Endothelial cell (in vitro differentiated cells): Measurements from ENCODE around the genes TGM2, BPI, SLC32A1 and ACTR5.

DNA sequence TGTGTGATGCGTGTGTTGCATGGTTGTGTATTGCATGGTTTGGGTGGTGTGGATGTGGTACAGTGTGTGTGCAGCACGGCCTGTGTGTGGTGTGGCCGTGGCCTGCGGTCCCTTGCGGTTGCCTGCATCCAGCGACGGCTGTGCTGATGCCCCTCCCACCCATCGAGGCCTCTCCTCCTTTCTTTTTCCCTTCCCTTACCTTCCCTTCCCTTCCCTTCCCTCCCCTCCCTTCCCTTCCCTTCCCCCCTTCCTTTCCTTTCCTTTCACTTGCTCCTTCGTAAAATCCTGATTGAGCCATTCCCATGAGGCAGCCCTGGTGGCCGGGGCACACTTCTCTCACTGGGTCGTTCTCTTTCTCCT lies 65.6 kb downstream of the SRC start:
- PRO-cap, result no peak

DNA sequence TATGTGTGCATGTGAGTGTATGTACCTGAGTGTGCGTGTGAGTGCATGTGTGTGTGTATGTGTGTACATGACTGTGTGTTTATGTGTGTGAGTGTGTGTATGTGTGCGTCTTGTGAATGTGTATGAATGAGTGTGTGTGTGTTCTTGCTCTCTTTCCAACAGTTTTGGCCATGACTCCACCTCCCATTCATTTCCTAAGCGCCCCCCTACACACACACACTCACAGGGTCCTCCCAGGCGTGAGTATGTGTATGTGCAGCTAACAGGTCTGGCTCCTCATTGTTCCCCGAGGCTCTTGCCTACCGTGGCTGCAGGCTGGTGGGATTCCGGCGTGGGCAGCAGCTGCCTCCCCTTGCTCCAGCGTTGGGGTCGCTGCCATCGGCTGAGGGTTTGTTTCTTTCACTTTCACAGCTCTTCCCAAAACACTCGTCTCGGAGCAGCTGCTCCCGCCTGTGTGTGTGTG lies 66.3 kb downstream of the SRC start:
- PRO-cap, result no peak

- PRO-cap, result bidirectional peak, plus-strand start at chr20:37527148, minus-strand start at chr20:37527053
Measured at GRCh38 chr20:37526847-37527393, 756 bp downstream of the BLCAP start.

DNA sequence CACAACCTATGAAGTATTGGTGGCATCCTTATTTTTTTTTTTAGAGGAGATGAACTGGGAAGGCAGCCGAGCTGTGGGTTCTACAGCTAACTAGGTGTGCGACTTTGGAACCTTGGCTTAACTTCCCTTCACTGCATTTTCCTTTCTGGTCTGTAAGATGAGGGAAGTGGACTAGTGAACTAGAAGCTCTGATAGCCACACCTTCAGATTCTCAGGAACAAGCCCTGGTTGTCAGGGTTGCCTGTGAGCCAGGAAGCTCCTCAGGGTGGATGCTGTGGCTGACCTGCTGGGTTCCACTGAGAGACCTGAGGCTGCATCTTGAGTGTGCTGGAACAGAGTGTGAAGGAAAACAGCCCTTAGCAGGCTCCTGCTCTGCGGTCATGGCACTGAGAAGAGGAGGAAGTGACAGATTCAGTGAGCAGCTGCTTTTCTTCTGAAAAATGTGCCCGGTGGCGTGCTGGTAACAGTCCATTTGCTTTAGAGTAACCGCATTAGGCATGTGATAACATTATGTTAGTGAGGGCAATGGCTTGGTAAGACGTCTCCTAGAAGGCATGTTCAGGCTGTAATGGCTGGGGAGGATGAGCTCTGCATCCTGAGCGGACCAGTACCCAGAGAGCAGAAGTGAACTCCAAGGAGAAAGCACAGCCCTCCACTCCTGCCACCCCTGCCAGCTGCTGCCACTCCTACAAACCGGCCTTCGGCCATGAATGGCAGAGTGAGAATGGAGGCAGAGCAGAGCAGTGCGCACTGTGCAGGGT lies 98.4 kb upstream of the VSTM2L start:
- PRO-cap, result no peak

- PRO-cap, result no peak
Measured at GRCh38 chr20:37990088-37991371, 42.7 kb downstream of the TTI1 start.

DNA sequence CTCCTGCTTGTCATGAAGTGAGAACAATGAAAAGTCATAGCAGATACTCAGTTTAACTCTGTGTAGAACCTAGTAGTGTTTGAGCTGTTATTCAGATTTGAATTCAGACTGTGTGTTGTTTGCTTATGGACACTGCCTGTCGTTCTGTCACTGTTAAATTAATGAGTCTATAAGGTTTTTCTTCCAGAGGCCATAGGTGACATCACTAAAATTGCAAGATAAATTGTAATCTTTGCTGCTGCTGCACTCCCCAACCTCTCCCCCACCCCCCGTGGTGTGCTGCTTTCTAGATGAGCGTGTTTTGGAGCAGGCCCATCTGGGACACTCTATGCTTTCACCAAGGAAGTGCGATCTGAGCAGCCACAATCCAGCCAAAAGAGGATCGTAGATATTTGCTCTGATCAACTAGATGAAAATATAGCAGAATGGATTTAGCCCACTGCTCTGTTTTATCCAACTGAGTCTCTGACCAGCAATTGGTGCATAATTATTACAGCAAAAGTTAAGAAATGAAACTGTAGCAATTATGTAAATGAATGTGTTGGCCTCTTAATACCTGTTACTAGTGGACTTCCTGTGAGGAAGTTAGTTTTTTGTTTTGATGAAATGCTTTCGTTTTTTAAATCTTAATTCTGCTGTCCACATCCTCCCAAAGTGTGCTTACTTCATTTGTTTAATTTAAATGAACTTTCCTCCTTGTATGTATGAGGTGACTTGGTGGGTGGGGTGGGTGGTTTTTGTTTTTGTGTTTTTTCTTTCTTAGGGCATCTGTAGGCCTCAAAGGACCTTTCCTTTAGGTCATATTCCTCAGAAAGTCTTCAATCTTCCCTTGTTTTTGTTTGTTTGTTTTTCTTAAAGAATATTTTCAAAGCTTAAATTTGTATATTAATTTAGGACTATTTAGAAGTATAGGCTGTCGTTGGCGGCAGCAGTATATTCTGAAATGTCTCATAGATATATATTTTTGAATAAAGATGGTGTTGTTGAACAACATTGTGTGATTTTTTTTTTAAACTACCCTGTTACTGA lies 58.1 kb downstream of the RPRD1B start:
- PRO-cap, result no peak

DNA sequence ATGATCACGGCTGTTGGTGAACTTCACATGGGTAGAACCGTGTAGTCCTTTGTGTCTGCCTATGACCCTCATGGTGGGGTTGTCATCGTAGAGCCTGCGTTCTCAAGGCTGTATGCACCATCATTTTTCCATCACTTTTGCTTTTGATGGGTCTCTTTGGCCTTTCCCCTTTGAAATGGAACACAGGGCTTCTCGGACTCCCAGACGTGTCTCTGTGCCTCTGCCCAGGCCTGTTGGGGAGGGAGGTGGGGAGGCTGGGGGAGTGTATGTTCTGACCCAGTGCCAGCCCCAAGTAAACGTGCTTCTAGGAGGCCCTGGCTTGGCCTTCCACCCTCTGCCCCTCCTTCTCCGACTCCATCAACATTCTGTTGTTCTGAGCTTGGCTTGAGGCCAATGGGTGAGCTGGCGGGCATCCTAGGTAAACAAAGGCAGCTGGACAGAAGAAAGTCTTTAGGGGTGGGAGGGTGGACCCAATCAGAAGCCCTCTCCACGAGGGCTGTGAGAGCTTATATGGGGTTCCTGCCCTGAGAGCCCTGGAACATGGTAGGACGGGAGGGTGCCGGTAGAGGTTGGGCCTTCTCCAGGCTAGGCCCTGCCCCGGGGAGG lies 39.6 kb downstream of the TGM2 start:
- PRO-cap, result no peak

DNA sequence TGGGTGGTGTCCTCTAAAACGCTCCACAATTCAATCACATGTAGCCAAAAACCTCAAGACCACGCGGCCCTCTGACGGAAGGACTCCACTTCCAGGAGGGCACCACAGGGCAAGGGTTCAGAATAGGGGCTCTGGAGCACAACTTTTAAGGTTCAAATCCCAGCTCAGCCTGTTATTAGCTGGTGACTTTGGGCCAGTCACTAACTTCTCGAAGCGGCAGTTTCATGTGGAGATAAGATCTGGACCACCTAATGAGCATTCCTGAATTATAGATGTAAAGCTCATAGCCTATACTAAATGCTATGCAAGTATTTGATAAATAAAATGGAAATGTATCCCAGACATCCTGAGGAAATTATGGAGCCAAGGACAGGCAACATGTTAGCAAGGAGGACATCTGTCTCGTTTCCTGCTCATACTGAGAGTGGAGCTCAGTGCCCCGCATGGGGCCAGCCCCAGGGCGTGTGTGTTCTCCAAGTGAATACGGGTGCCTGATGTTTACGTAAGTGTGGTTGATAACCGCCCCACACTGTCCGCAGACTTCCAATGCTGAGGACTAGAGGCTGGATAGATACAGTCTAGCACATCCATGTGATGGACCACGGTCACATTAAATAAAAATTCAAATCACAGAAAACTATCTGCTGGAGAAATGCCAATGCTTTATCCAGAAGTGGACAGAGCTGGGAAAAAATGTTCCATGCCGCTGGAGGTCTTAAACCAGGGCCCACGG lies 25.2 kb downstream of the TGM2 start:
- PRO-cap, result no peak

- PRO-cap, result no peak
Measured at GRCh38 chr20:38141039-38141432, 24.0 kb downstream of the TGM2 start.

DNA sequence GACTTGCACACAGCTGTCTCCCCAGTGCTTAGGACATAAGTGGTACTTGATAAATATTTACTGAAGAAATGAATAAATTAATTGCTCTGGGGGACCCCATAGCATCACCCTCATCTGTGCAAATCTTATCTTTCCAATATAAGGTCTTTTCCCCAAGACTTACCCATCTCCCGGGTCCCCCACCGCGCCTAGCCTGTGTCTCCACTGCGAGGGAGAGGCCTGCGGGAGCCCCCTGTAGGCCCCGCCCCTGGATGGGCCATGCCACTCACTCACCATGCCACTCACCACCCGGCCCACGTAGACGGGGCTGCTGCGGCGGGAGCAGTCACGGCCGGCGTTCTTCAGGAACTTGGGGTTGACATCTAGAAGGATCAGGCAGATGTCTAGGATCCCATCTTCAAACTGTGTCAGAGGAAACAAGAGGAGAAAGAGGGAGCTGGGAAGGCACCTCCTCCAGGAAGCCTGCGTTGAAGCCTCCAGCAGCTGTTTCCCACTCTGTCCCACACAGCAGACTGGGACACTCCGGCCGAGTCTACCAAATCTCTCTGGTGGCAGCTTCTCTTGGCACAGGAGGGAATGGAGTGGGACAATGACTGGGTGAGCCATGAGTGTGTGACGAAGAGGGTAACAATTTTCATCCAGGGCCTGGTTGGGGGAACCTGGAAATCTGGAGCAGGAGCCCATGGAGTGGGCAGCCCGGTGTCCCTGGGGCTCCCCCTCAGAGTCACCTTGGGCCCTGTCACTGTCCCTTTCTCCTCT lies 17.2 kb downstream of the TGM2 start:
- PRO-cap, result no peak

DNA sequence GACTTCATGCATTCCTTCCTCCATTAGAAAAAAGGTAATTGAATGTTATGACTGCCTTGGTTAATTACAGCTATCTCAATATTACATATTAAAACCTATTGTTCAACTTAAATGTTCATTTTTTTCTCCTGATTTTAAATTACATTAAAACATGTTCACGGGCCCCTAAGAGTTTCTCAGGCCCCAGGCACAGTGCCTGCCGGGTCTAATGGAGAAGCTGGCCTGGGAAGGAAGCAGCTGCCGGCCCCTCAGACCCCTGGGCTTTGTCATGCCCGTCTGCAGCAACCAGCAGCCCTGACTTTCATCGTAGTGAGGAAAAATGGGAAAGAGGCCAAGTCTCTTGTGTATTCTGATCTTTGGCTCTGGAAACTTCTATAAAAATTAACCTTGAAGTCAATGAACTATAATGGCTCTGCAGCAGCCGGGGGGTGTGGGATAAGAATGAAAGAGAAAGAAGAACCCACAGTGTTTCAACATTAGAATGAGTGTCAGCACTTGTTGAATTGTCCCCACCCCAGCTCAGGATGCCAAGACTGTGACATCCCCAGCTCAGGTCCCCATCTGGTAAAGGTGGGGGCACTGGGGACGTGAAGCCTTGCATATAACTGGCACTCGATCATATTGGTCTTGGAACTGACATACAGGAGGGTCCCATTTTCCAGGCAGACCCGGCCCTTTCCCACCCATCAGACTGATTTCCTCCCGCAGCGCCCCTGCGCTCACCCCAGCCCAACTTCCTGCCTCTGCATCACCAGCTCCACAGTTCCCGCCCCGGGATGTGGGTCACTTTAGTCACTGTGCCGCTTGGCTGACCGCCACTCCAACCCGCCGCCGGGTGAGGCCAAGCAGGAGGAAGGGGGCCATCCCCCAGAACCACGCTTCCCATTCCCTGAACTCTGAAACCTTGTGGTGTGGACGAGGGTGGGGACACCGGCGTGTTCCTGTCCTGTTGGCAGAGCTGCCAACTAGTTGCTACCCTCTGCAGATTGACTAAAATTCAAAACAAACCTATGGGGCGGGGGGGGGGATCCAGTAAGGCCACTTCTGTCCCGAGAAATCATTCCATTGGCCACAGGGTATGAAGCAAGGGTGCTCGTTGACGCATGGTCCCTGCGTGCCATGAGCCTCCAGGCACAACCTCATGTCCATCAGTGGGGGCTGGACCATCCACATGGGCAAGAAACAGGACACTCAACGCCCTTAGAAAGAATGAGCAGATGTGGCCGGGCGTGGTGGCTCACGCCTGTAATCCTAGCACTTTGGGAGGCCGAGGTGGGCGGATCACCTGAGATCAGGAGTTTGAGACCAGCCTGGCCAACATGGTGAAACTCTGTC lies 12.6 kb downstream of the TGM2 start:
- PRO-cap, result no peak

DNA sequence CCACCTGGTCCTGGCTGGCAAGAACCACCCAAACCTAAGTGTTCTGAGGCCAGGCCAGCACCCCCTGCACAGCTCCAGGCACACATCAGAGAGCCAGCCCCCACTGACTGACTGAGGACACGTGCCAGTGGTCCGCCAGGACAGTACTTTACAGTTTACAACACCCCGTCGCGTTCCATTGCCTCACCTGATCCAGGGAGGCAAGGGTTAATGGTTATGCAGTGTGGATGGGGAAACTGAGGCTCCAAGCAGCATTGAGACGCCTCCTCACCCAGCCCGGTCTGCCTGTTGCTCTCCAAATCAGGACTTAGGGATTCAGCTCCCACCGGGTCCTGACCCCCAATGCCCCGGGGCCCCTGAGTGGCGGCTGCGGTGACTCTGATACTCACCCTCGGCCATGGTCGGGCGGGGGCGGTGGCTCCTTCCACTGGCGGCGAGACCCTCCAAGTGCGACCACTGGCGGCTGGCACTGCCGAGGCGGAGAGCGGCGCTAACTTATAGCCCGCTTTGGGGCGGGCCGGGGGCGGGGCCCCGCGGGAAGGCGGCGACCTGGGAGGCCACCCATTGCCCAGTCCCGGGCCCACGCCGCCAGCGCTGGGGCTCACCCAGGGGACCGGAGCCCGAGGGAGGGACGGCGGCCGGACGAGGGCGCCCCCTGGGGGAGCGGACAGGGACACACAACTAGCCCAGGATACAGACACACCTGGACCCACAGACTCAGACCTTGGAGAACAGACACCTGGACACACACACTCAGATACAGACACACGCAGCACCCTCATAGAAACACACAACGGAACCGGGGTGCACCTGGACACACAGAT lies at the start of gene TGM2:
TGM2 (minus strand) TSS at position 471 of the 824 bp plus-strand sequence.
- PRO-cap, result unidirectional peak, minus-strand start at position 471 of the sequence

DNA sequence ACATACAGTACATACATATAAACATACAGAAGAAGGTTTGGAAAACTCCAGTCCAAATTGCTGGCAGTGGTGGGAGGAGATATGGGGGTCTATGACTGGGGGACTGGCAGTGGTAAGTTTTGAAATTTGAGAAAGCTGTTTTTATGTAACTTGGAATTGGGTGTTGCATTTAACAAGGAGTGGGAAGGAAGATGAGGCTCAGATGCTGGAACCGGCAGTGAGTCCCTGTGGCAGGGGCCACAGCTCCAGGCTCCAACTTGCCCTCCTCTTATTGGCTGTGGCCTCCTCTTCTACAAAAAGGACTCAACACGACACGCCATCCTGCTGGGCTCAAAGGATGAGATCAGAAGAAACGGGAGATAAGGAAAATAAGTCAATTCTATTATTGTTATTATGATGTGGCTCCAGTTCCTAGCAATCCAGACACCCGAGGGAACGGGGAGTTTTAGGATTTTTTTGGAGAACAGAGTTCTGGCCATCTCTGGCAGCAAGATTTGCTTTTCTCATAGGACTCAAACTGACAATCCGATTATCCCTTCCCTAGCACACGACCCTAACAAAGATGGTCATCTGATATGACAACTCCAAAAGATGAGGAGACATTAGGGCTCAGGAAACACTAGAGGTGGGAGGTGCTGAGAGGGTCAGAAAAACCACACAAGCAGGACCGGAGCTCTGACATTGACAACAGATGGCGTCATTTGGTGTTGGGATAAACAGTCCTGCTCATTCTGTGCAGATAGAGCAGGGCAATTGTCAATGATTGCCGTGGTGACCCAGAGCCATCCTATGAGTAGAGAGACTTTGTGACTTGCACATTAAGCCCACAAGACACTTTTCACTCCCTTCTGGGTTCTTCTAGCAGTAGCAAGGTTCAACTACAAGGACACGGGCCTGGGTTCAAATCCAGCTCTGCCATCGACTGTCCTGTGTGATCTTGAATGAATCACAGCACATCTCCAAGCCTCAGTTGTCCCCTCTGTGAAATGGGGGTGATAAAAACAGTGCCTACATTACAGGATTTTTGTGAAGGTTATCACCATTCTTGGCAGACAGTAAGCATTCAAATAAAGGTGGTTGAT lies 6.1 kb upstream of the TGM2 start:
- PRO-cap, result no peak

DNA sequence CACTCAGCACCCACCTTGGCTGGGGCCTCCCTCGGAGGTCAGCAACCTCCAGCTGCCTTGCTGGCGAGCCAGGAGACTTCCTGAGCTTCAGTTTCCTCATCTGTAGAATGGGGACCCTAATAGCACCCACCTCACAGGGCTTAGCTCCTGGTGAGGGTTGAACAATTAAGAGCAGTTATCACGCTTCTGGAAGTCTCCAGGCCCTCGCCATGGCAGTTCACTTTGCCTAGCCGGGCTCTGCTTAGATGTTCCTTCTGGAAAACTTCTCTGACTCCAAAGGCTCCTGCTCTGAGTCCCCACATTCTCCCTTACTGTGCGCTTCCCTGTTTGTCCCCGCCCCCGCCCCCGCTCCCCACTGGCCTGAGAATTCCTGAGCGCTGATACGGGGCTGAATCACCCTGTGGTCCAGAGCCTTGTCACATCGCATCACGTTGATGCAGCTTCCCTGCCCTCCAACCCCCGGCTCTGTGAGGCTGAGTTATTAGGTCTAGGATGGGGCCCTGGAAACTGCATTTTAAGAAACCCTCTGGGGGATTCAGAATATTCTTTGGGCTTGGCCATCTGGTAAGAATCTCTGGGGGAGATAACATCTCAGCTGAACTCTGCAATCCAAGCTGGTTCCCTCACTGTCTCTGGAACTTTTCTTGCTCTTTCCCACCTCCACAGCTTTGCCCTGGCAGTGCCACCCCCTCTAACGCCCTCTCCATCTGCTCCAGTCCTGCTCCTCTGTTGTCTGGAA lies 42.9 kb downstream of the KIAA1755 start:
- PRO-cap, result no peak

DNA sequence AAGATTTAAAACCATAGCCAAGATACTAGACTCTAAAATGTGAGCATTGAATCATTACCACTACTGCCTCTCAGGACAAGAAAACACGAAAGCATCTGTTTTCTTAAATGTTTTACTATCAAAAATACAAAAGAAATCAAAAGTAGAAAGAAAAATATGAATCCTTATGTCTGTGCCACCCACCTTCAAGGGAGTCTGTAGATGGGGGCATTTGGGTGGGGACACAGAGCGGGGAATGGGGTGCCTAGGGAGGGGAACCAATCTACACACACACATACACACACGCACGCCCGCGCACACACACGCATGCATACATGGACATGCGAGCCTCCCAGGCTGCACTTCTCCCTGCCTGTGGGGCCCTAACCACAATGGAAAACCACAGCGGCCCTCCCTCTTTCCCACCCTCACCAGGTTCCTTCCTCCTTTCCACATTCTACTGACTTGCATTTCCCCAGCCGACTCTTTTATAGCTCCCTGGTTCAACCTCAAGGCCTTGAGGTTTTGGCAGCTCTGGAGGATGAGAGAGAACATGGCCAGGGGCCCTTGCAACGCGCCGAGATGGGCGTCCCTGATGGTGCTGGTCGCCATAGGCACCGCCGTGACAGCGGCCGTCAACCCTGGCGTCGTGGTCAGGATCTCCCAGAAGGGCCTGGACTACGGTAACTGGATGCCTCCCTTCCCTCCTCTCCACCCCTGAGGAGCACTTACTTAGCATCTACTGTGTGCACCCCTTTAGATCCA lies at the start of gene BPI:
BPI (plus strand) TSS at position 465 of the 744 bp plus-strand sequence.
- PRO-cap, result no peak

DNA sequence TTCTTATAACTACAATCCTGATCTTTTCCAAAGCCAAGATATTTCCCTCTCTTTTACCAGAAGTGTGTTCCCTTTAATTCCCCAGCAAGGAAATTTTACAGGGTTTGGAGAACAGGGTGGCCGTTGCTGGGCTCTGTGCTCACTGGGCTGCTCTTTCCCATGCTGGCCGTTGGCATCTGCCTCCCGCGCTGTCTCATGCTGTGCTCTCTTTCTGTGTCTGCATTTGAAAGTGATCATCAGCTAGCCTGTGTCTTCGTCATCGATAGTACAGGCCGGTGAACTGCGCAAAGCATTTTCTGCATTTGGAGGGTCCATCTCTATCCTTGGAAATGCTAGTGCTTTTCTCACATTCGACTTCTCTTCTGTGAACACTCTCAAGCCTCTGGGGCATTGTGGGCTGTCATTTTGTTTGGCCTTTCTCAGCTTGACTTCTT lies 30.8 kb upstream of the RALGAPB start:
- PRO-cap, result no peak

GRCh38 chr20:38577264-38577636 lies 3.7 kb upstream of the ADIG start:
- PRO-cap, result no peak

DNA sequence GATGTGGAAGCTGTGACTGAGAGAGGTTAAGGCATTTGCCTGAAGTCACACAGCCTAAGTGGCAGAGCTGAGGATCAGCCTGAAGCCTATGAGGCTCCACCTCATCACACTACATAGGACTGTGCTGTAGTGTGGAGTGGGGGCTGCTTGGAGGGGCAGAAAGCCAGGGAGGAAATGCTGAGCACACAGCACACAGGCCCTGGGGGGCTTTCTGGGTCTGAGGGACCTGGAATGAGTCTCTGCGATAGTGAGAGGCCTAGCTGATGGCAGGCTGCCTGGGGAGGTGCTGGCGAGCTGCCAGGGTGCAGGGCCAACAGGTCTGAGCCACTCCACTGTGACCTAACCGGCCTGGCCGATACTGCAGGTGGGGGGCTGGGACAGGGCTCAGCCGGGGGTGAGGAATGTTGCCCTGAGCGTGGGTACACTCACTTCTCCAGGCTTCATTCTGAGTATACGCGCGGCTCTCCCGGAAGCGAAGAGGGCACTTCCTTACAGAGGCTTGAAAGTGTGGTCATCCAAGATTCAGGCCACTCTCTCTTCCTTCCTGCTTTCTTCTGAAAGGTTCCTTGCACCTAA lies 18.5 kb downstream of the ADIG start:
- PRO-cap, result no peak

DNA sequence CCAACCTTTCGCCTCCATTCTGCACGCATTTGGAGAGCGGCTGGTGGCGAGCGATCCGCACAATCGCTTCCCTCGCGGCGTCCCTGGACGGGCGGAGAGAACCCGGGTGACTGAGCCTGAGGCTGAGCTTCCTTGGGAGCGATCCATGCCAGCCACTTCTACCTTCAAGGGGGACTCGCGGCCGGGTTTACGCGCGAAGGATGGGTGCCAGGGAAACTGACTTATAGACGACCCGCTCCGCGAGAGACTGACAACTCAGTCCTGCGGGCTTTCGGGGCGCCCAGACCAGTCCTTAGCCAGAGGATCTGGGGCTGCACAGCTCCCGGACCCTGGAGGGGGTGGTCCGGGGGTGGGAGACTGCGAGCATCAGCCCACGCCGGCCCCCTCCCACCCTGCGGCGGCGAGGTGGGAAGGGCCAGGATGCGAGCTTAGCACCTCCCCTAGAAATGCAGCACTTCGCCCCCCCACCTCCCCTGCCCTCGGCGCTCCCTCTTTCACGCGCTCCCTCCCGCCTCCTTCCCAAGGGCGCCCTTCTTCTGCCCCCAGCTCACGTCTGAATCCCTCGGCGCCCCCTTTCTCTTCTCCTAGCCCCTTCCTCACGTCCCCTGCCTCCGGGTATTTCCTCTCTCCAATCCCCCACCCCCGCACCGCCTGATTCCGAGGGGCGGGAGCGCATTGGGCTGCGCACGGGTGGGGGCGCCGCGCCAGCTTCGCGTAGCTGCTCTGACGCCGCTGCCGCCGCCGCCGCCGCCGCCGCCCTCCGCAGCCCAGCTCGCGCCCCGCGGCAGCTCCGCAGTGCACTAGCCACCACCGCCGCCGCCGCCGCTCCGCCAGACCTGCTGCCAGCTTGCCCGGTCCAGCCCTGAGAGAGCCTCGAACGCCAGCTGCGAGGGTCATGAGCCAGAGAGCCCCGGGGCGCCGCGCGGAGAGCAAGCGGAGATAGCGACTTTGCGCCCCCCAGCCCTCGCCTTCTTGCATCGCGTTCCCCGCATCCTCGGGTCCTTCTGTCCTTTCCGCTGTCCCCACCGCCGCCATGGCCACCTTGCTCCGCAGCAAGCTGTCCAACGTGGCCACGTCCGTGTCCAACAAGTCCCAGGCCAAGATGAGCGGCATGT lies at the start of gene SLC32A1:
SLC32A1 (plus strand) TSS at position 795 of the 1,115 bp plus-strand sequence.
- PRO-cap, result bidirectional peak, plus-strand start at position 253 of the sequence, minus-strand start at position 85 of the sequence; bidirectional peak, plus-strand start at position 795 of the sequence, minus-strand start at position 581 of the sequence

DNA sequence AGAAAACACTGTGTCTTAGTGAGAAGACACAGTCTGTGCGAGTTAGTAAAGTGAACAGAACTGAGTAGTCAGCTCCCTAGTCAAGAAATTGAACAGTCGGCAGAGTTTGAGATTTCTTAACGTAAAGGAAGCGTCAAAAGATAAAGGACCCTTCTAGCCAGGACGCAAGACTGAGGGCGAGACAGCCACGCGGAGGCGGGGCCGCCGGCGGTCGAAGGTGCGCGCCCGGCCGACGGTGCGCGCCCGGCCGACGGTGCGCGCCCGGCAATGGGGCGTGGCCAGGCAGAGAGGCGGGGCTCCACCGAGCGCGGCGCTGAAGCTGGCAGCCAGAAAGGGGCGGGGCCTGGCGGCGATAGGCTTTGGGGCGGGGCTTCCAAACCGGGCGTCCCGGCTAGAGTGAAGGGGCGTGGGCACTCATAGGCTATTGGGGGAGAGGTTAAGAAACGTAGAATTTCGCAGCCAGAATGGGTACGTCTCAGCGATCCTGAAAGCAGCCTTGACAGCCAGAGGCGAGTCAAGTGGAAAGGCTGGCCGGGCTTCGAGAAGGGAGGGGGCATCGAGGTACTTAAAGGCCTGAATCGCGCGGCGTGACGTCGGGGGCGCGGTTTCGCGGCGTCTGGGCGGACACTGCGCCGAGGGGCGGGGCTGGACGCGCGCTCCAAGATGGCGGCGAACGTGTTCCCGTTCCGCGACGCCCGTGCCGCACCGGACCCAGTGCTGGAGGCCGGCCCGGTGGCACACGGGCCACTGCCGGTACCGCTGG lies at the start of gene ACTR5:
ACTR5 (plus strand) TSS at position 645 of the 763 bp plus-strand sequence.
- PRO-cap, result bidirectional peak, plus-strand start at position 413 of the sequence, minus-strand start at position 172 of the sequence; bidirectional peak, plus-strand start at position 645 of the sequence, minus-strand start at position 618 of the sequence